Fibroblast of the aortic adventitia (primary cell): Measurements from ENCODE around the genes HADHB, OST4 and ATRAID.

DNA sequence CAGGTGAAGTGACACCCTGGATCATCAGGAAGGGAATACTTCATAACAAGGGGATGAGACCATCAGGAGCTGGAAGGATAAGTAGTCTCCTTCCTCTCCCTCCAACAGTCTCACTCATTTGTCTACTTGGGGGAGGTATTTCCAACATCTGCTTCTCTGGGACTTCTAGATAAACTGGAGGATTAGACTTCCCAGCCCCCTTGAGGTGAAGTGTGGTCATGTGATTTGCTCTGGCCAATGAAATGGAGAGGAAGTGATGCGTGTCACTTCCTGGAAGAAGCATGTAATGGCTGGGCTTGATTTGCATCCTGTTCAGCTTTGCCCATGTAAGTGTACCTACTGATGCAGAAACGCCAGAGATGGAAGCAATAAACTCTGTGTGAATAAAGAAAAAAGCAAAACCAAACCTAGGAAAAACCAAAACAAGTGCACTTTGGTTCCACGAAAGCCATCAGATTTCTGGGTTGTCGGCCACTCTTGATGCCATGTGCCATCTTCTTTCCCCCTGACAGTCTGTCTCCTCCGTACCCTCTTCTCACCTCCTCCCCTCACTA, 76.1 kb upstream of the DNMT3A start:
- CAGE, long polyA plus RNA: no peak

GRCh38 chr2:25740379-25741249, 67.2 kb upstream of the DTNB start:
- CAGE, long polyA plus RNA: no peak

DNA sequence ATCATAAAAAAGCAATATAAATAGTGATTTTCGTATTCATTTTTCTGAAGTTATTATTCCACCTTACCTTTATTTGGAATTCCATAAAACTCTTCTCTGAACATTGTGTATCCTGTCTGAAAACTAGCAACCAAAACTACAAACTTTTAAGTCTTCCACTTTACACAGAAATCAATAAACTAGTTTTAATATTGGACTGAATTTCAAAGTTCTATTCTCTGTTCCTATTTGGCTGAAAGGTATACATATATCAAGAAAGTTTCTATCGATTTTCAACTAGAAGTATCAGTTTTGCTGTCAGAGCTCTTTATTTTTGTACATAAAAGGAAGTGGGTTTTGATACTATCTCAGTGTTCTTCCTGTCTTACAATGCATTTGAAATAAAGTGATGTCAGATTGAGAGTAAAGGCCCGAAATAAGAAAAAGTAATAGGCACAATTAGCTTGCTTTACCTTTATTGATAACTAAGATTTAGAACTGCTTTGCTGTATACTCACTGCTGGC, 83.8 kb downstream of the ASXL2 start:
- CAGE, long polyA plus RNA: no peak

GRCh38 chr2:26032926-26033924, 659 bp upstream of the RAB10 start:
- CAGE, long polyA plus RNA: no peak

- CAGE, long polyA plus RNA: no peak
Measured at GRCh38 chr2:26057007-26057878, 23.4 kb downstream of the RAB10 start.

DNA sequence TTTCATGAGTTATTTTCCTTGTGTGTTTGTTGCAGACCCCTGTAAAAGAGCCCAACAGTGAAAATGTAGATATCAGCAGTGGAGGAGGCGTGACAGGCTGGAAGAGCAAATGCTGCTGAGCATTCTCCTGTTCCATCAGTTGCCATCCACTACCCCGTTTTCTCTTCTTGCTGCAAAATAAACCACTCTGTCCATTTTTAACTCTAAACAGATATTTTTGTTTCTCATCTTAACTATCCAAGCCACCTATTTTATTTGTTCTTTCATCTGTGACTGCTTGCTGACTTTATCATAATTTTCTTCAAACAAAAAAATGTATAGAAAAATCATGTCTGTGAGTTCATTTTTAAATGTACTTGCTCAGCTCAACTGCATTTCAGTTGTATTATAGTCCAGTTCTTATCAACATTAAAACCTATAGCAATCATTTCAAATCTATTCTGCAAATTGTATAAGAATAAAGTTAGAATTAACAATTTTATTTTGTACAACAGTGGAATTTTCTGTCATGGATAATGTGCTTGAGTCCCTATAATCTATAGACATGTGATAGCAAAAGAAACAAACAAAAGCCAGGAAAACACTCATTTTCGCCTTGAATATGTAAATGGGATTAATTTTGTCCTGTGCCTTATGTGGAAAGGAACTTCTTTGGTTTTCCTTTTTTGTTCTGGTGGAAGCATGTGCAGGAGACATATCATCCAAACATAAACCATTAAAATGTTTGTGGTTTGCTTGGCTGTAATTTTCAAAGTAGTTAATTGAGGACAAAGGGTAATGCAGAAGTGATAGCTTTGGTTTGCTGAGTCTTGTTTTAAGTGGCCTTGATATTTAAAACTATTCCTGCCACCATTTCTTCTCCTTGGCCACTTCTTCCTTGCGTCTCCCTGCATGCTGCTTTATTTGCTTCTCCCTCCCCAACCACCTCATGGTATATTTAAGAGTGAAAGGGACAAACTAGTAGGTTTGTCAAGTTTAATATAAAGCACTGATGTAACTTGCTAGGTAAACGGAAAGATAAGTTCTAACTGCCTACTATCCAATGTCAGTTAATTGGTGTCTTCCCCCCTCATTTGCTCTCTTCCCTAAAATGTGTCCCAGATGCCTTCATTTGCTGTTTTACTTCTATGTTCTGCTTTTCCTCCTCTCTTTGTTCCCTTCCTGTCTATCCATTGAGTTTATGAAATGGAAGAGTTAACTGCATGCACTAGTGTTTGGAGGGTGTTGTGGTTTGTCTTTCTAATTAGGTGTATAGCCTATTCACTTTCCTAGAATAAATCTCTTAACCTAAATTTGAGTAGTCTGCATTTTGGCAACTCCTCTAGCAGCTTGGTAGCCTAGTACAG, 37.5 kb upstream of the GAREM2 start:
- CAGE, long polyA plus RNA: no peak

DNA sequence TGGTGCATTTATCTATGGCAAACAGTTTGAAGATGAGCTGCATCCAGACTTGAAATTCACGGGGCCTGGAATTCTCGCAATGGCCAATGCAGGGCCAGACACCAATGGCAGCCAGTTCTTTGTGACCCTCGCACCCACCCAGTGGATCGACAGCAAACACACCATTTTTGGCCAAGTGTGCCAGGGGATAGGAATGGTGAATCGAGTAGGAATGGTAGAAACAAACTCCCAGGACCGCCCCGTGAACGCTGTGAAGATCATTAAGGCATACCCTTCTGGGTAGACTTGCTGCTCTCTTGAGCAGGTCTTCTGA, 10.7 kb upstream of the GAREM2 start:
- CAGE, long polyA plus RNA: no peak

- CAGE, long polyA plus RNA: no peak
Measured at GRCh38 chr2:26244535-26245684, at the start of gene HADHB. HADHB (plus strand) TSS chr2:26244939.

DNA sequence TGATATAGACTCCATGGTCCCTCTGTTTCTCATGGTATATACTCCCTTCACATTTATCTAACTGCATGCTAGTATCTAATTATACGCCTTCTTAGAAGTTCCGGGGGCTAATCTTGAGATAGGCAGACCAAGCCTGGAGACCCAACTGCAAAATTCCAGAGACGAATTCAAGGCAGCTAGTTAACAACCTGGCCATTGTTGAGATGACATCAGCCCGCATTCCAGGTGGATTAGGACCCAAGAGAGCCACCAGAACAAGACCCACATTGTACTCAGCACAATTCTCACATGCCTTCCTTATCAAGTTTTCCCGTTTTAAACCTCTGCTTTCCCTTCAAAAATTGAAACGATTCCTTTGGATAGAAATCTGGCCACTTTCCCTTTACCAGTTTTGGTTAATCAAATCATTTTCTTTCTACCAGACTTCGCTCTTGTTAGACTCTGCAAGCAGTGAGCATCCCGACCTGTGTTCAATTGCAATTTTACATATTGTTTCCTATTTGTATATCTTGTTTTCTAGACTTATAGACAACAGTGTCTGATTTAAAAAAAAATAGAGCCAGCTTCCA, 6.2 kb upstream of the SELENOI start:
- CAGE, long polyA plus RNA: no peak

- CAGE, long polyA plus RNA: no peak
Measured at GRCh38 chr2:26925394-26925876, 45.0 kb upstream of the MAPRE3 start.

GRCh38 chr2:27041411-27042559, 9.0 kb downstream of the TMEM214 start:
- CAGE, long polyA plus RNA: no peak

DNA sequence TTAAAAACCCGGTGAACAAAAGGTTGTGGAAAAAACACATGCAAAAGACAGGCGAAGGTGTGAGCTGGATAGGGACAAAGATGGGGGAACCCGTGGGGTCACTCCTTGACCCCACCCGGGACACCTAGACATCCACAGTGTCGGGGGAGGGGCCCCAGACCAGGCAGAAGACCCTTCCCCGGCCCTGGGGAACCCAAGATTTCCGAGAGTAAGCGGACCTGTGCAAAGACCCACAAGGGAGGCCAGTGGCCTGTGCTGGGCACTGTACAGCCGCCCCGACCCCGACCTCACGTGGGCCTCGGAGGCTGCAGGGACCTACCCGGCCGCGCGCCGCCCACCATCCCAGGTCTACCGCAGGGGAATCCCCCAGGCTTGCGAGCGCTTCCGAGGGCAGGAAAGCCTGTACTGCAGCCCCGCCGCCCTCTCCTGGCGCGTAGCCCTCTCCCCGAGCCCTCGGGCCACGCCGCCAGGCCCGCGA, 1.7 kb upstream of the AGBL5 start:
- CAGE, long polyA plus RNA: no peak

- CAGE, long polyA plus RNA: no peak
Measured at GRCh38 chr2:27071547-27071968, at the start of gene OST4. OST4 (minus strand) TSS chr2:27071654.

DNA sequence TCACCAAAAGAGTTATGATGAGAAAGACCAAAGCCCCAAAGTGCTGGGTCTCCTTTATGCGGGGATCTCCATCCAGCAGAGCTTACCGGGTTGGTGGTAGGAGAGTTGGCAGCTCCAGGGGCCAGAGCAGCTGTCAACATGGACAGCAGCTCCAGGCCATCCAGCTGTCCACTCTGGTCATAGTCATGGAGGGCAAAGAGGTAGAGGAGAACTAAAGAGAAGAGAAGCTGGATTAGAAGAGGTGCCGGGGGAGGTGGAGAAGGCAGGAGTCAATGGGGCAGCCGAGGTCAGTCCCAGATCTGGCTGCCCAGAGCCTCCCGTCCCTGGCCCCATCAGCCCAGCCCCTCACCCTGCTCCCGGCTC, 15.4 kb downstream of the KHK start:
- CAGE, long polyA plus RNA: no peak

GRCh38 chr2:27121659-27122327, 1.8 kb upstream of the ABHD1 start:
- CAGE, long polyA plus RNA: no peak

DNA sequence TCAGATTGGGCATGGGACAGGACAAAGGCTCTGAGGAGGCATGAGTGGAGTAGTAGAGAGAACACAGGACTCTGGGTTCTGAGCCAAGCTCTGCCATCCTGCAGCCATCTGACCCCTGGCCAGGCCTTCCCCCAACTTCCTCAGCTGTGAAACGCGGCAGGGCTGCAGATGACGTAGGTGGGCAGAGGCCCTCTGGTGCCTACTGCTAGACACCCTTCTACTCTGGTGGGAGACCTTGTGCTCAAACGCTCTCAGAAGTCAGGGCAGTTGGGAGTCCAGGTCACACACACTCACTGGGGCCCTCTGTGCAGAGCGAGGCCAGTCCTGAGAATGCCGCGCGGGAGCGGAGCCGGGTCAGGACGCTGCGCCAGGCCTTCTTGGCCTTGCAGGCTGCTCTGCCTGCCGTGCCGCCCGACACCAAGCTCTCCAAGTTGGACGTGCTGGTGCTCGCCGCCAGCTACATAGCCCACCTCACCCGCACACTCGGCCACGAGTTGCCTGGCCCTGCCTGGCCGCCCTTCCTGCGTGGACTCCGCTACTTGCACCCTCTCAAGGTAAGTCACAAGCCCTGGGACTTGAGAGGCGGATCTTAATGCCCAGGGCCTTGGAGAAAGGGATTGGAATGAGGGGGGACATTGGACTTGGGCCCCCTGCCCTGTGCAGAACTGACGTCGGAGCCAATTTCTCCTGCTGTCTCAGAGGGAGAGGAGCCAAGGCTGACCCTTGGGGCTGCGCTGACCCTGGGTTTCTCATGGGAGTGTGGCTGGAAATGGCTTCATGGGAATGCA, 1.2 kb downstream of the TCF23 start:
- CAGE, long polyA plus RNA: no peak

DNA sequence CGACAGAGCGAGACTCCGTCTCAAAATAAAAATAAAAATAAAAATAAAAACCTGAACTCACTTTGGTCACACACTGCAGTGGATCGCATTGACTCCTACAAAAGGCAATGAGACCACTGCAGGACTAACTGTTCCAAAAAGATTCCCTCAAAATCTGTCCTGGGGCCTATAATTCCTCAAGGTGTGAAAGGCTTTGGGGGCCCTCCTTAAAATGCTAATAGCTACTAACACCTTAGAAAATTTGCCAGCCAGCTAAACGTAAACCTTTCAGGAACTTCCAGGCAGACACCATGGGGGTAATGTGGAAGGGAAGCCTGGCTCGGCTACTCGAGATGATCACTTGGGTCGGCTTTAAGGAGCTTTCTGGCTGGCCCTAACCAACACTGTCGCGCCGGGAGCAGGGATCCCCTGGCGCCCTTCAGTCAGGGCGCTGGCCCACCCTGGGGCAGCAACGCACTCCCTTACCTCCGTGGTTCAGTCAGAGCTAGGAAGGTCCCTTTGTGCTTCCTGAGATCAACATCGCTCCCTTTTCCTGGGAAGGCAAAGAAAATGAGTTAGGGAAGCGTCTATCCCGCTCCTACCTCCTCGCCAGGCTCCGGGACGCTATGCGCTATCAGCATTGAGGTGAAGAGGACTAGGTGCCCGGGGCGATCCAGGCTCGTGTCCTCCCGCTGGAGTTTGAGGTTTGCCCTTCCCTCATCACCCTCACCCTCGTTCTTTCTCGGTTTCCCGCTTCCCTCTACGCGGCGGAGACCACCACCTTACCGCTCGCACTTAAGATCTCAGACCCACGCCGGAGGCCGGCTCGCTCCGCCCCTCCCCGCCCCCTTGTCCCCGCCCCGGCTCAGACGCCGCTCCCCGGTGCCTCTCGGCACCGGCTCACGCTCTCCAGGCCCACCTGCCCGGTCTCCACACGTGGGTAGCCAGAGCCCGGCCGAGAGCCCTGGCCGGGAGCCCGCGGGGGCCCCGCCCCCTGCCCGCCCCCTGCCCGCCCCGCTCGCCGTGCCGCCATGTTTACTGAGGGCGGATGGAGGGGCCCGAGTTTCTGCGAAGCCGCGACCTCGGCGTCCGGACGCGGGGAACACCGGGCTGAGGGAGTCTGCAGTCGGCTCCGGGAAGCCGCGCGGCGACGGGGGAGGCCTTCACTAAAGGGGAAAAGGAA, at the start of gene ATRAID:
Gene ATRAID, plus strand, starts transcription at position 1,040 of the 1,162 bp plus-strand sequence.
- CAGE, long polyA plus RNA: no peak

GRCh38 chr2:27217926-27218349, 769 bp downstream of the CAD start:
- CAGE, long polyA plus RNA: no peak

GRCh38 chr2:27264980-27265331, 2.1 kb upstream of the SLC30A3 start:
- CAGE, long polyA plus RNA: no peak

- CAGE, long polyA plus RNA: no peak
Measured at GRCh38 chr2:27352636-27353210, 3.8 kb downstream of the GTF3C2 start.